ENCODE results near the genes HCN2, PRSS57 and PLPPR3.

- PRO-cap, result no peak
These were observed 14.4 kb upstream of the PLPP2 start for GRCh38 chr19:305333-306296.

- PRO-cap, result no peak
These were observed 3.1 kb downstream of the MIER2 start for GRCh38 chr19:341549-341902.

DNA sequence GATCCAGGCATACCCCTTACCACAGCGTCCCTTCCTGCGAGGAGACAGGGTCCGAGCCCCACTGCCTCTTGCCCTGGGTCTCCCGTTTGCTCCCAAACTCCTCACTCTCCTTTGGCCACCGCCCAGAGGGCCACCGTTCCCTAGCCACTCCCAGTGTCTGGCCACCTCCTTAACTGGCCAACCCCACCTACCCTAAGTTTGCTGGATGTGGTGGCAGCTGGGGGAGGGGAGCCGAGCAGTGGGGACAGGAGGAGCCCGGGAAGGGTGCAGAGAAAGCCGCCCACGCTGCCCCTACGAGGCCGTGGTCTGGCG lies 1.9 kb downstream of the THEG start:
- PRO-cap, result no peak

- PRO-cap, result no peak
These were observed 16.4 kb upstream of the C2CD4C start for GRCh38 chr19:425336-425737.

- PRO-cap, result no peak
These were observed 825 bp downstream of the TPGS1 start for GRCh38 chr19:508078-508565.

GRCh38 chr19:510500-511058 lies 3.3 kb downstream of the TPGS1 start:
- PRO-cap, result no peak

DNA sequence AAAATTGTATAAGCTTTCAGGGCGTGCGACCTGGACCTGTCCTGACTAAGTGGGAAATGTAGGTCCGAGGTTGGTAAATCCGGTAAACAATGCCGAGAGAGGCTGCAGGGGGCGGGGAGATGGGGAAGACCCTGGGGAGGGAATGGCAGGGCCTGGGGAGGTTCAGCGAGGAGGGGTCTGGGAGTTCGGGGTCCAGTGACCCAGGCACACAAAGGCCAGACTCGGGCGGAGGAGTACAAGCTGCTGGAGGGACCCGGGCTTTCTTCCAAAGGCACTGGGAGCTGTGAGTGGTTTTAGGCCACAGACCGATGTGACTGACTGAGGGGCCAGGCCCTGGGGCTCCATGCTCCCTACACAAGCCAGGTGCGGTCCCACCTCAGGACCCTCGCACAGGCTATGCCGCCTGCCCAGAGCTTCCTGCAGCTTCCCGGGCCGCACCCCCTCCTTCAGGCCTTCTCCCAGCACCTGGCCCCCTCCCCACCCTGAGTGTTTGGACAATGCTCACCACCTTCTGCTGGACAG lies 3.1 kb upstream of the HCN2 start:
- PRO-cap, result no peak

DNA sequence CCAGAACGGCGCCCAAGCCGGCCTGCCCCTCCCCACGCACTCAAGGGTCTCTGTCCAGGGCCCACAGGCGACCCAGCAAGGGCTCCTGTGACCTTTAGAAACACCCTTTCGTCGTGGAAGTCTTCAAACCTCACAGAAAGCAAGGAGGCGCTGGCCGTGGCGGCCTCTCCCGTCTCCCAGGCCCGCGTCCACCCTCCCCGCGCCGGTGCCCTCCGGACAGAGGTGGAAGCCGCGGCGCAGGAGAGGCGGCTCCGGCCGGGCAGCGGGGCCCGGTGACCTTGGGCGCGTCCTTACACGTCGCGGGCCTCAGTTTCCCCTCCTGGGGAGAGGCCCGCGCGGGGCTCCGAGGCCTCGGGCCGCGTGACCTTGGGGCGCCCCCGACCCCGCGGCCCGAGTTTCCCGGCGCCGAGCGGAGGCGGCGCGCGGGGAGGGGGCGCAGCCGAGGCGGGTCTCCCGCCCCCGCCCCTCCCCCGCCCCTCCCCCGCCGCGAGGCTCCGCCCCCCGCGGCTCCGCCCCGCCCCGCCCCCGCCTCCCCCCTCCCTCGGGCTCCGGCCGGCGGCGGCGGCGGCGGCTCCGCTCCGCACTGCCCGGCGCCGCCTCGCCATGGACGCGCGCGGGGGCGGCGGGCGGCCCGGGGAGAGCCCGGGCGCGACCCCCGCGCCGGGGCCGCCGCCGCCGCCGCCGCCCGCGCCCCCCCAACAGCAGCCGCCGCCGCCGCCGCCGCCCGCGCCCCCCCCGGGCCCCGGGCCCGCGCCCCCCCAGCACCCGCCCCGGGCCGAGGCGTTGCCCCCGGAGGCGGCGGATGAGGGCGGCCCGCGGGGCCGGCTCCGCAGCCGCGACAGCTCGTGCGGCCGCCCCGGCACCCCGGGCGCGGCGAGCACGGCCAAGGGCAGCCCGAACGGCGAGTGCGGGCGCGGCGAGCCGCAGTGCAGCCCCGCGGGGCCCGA lies at the start of gene HCN2:
TSS of gene HCN2 (plus strand) at position 539 of the 947 bp plus-strand sequence.
- PRO-cap, result no peak

DNA sequence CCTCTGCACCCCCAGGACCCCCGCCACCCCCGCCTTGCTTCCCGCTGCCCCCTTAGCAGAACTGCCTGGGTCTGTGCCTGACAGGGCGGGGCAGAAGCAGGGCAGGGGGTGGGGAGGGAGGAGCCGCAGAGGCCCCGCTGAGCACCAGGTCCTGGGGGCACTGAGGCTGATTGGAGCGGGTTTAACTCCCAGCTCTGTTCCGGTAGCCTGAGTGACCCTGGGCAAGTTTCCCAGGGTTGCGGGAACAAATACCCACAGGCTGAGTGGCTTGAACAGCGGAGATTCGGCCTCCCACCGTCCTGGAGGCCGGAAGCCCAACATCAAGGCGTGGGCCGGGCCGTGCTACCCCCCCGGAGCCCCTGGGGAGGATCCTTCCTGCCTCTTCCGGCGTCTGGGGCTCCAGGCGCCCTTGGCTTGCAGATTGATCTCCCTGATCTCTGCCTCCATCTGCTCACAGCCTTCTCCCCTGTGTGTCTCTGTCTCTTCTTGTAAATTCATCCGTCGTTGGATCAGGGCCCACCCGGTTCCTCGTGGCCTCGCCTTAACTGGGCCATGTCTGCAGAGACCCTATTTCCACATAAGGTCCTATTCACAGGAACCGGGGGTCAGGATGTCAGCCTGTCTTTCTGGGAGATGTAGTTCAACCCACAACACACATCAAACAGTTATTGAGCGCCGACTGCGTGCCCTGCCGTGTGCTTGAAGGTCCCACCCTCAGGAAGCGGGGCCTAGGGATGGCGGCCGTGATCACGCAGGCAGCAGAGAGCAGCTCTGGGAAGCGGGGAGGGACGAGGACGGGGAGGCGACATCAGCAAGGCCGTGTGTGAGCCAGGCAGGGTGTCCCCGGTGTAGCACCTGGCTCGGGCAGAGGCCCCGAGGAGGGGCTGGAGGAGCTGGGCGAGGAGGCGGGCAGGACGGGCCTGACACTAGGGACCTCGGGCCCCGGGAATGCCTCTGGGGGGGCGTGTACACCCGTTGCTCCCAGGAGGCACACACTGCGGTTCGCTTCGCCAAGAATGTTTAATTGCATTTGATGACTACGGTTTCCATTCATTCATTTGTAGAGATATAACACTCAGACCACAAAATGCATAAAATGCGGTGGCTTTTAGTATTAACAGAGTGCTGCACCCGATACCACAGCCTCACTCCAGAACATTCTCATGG lies 21.3 kb downstream of the HCN2 start:
- PRO-cap, result unidirectional peak, minus-strand start at position 767 of the sequence

DNA sequence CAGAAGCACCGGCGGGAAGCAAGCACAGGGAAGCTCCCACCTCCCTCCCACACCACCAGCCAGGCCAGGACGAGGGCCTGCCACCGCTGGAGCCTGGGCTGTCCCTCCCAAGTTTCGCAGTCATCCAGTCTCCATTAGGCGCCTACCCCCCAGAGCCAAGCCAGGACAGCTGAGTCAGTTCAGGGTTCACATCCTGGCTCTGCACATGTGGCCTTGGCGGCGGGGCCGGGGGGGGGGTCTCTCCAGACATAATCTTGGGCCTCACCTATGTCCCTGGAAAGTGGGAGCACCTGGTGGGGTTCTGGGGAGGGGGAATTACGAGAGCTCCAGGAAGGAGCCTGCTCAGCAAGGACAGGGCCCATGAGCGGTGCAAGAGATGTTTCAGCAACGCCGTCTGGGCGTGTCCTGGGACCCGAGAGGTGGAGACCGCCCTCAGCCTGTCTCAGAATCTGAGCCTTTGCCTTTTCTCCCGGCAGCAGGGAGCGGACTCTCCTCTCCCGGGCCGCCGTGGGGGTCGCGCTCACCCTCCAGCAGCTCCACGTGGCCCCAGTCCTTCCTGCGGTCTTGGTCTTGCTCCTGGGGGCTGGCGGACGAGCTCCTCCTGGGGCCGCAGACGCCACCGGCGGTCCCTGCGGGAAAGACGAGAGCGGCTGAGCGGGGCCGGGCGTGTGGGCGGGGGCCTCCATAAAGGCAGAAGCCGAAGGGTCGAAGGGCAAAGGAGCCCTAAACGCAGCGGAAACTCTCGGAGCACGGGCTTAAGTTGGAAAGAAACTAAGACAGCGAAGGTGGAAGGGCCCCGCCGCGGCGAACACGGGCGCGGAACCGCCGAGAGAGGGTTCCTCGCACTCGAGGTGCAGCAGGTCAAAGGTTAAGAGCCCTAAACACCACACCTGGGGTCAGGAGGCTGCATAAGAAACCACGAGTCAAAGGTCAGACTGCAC lies 757 bp downstream of the POLRMT start:
- PRO-cap, result unidirectional peak, plus-strand start at position 444 of the sequence; unidirectional peak, plus-strand start at position 611 of the sequence

GRCh38 chr19:662084-662582 lies 881 bp downstream of the RNF126 start:
- PRO-cap, result bidirectional peak, plus-strand start at chr19:662435, minus-strand start at chr19:662268

- PRO-cap, result no peak
These were observed at the start of gene PRSS57 for GRCh38 chr19:695317-695875. TSS of gene PRSS57 (minus strand) at chr19:695452.

DNA sequence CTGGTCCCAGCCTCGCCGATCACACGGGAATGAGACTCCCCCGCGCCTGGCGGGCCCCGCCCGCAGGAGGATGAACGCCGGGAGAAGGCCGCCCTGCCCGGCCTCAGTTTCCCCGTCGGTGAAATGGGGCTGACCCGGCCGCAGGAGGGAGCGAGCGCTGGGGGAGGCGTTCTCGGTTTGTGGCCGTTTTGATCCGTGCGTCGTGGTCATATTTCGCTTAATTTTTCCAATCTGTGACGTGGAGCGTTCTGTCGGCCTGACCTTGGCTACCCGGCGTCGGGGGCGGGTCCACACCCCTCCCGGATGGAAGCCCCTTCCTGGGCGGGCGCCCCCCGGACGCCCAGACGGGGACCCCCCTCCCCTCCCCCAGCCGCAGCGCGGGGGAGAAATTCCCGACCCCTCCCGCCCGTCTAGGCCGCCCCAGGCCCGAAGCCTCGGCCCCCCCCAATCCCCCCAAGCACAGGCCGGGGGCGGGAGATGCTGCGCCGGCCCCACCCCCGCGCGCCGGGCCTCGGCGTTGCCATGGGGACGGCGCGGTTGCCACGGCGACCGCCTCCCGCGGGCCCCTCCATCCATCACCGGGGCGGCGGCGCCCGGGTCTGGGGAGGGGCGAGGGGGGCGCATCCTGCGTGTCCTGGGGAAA lies 11.1 kb downstream of the PALM start:
- PRO-cap, result no peak

GRCh38 chr19:768547-768893 lies 17.6 kb downstream of the MISP start:
- PRO-cap, result no peak

GRCh38 chr19:805301-806316 lies 8.4 kb downstream of the PTBP1 start:
- PRO-cap, result no peak

DNA sequence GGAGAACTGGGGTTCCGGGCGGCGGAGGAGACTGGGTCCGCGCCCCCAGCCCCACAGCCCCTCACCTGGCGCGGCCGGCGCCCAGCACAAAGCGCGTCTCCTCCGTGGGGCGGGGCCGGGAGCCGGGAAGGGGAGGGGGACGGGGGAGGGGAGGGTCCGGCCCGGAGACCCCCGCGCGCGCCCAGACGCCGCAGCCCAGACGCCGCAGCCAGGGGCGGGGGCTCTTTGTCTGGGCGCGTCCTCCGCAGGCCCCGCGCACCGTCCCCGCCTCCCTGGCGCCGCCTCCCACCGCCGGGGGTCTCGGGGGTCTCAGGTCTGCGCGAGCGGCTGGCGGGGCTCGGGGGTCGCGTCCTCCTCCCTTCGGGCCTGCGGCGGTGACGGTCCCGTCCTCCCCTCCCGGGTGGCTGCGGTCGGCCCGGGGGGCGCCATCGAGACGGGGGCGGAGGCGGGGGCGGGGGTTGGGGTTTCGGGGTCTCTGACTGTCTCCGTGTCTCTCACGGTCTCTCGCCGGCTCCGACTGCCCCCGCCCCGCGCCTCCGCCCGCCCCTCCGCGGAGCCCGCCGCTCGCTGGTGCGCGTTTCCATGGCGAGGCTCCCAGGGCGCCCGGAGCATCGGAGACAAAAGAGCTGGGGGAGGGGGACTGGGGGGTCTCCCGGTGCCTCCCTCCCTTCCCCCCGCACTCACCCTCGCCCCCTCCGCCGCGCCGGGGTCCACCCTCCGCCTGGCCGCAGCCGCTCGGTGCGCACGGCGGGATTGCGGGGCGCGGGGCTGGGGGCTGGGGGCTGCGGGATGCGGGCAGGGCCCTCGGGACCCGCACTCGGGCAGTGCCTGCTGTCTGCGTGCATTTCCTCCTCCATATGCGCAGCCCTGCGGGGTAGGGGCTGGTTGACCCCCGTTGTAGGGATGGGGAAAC lies at the start of gene PLPPR3:
TSS of gene PLPPR3 (minus strand) at position 106 of the 913 bp plus-strand sequence.
- PRO-cap, result no peak

DNA sequence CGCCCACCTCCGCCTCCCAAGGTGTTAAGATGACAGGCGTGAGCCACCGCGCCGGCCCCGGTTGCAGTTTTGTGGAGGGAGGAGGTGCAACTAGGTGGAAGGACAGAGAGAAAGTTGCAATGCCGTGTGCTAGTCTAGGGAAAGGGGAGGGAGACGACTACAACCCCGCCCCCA lies 1.3 kb upstream of the ARID3A start:
- PRO-cap, result bidirectional peak, plus-strand start at position 65 of the sequence, minus-strand start at position 71 of the sequence

DNA sequence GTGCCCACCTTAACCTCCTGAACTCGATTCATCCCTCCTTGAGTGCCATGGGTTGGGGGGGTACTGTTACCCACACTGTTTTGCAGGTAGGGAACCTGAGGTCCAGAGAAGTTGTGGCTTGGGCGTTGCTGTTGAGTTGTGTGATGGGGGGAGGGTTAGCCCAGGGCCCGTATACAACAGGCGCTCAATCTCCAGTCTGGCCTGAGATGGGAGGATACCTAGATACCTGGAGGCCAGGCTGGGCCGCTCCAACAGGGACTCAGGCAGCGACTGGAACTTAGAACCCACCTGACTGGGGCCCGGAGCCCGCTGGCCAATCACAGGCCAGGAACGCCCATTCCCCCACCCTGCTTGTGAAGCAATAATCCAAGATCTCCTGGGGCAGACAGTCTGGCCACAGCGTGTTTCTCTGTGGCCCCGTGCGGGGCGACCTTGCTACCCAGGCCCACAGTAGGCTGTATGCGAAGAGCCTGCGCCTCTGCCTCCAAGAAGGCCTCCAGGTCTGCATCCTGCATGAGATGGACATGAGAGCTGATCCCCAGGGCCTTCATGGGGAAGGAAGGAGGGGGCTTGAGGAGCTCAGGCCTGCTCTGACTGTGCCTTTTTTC lies 2.9 kb downstream of the ARID3A start:
- PRO-cap, result no peak

- PRO-cap, result no peak
These were observed 14.7 kb upstream of the WDR18 start for GRCh38 chr19:969484-969822.

DNA sequence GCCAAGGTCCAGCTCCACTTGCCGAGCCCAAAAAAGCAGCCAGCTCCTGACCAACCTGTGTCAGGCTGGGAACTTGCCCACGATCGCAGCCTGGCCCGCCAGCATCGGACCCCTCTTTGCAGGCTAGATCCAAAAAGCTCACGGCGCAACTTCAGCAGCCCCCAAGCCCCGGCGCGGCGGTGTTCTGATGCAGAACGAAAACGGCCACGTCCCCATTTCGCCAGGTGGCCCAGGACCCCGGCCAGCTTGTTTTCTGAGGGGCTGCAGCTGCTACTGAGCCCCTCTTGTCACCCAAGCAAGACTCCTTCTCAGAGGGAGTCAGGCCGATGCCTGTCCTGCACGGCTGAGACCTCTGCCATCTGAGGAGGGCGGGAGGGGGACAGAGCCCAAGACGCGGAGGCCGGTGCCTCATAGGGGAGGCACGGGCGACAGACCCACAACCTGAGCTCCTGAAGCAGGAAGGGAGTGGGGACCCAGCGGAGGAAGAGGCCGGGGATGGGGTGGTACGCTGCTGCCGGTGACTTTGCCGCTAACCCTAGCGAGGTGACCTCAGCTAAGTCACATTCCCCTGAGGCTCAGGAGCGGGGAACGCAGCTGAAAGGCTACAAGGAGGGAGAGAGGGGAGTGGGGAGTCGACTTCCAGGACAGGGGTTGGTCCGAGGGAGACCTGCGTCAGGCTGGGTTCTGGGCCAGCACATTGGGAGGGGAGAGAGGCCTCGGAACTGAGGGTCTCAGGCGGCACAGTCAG lies 1.1 kb downstream of the TMEM259 start:
- PRO-cap, result no peak

All from LUHMES (cell line).